Skin of body (tissue), 2 donors: ENCODE results near the genes TSR2, KLF8 and ZXDA.

GRCh38 chrX:52983209-52983710 lies 24.9 kb upstream of the FAM156A start:
- RAMPAGE, long total RNA = no peak

DNA sequence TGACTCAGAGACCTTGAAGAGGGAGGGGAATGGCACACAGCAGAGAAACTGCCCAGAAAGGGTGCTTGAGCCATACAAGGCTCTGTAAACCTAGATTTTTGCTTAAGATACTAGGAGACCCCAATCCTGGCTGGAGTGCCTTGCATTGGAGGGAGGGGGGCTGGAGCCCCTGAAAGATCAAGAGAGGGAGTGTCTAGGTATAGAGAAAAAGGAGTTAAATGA lies 1.4 kb downstream of the TSPYL2 start:
- RAMPAGE, long total RNA = no peak

DNA sequence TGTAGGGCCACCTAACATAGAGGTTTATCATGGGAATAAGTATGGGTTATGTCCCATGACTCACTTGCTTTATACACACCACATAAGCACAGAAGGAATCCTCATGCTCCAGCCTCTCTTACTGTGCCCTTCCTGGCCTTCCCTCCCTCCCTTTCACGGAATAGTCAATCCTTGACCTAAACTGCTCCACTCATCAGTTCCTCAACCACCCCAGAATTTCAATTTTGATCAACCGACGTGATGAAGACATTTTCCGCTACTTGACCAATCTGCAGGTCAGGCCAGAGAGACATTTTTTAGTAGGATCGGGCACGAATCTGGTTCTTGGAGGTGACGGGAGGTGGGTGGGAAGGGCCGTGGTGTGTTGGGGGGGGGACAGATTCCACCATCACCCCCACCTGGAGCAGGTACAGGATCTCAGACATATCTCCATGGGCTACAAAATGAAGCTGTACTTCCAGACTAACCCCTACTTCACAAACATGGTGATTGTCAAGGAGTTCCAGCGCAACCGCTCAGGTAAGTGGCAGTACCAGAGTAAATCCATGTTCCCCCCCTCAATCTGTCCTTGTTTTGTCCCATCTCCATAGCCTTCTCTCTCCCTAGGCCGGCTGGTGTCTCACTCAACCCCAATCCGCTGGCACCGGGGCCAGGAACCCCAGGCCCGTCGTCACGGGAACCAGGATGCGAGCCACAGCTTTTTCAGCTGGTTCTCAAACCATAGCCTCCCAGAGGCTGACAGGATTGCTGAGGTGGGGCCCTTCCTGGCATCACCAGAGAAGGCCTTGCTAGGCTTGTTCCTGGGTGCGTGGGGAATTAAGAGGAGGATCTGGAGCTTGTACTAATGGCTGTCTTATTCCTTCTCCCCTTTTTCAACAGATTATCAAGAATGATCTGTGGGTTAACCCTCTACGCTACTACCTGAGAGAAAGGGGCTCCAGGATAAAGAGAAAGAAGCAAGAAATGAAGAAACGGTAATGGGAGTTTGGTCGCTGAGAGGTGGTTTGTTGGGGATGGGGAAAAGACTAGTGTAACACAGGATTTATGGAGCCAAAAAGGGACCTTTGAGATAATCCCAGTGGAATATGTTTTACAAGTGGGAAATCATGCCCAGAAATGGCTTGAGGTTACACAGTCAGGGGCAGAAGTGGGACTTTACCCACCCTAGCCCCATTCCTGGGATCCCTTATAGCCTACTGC lies 2.6 kb downstream of the TSPYL2 start:
- RAMPAGE, long total RNA = no peak

- RAMPAGE, long total RNA = no peak
Measured at GRCh38 chrX:53086423-53086975, 4.3 kb downstream of the TSPYL2 start.

GRCh38 chrX:53395848-53396716 lies 26.4 kb downstream of the SMC1A start:
- RAMPAGE, long total RNA = no peak

DNA sequence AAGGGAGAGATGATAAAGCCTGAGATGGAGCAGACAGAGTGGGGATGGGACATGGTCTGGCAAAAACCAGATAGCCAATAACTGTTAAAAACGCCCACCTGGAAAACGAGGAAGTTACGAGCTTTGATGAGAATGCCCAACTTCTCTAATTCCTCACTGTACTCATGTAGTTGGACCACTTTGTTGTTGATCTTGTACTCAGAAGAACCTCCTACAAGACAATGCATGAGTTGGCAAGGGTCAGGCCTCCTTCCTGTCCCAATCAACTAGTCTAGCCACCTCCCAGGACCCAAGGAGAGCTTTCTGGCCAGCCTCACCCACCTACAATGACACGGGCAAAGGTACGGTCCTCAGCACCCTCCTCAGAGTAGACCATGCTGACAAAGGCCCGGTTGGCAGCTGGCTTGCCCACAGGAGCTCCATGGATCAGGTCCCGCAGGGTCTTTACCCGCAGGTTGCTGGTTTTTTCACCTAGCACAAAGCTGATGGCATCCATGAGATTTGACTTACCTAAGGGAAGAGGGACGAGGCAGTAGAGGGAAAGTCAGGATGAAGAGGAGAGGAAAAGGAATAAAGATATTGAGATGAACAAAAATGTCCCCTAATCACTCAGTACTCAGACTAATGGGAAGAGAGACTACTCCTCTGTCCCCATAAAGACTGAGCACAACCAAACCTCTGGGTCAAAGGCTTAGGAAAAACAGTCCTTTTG lies 7.6 kb downstream of the SMC1A start:
- RAMPAGE, long total RNA = no peak

GRCh38 chrX:53584715-53585428 lies 101.6 kb downstream of the HUWE1 start:
- RAMPAGE, long total RNA = no peak

GRCh38 chrX:53714410-53715339 lies 28.2 kb upstream of the HUWE1 start:
- RAMPAGE, long total RNA = no peak

DNA sequence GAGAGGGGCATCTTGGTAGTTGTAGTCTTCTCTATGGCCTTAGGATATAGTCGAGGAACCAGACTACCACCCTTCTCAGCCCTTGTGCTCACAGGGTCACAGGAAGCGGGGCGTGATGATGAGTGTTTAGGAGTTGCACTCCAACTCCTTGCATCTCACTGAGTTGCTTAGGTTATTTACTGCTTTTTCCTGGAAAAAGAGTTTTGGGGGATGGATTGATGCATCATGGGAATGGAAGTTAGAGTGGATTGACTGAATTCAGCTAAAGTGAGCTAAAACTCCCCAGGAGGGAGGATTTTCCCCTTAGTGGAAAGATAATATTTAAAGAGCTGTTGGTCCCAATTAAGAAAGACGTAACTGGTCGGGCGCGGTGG lies 552 bp upstream of the FAM120C start:
- RAMPAGE, long total RNA = no peak

- RAMPAGE, long total RNA = start-site peak on the plus strand at chrX:54440401-54440421, 1,675 and 276 reads in 2 replicates
Measured at GRCh38 chrX:54439857-54440551, at the start of gene TSR2. Gene TSR2 (plus strand): TSS chrX:54440404.

DNA sequence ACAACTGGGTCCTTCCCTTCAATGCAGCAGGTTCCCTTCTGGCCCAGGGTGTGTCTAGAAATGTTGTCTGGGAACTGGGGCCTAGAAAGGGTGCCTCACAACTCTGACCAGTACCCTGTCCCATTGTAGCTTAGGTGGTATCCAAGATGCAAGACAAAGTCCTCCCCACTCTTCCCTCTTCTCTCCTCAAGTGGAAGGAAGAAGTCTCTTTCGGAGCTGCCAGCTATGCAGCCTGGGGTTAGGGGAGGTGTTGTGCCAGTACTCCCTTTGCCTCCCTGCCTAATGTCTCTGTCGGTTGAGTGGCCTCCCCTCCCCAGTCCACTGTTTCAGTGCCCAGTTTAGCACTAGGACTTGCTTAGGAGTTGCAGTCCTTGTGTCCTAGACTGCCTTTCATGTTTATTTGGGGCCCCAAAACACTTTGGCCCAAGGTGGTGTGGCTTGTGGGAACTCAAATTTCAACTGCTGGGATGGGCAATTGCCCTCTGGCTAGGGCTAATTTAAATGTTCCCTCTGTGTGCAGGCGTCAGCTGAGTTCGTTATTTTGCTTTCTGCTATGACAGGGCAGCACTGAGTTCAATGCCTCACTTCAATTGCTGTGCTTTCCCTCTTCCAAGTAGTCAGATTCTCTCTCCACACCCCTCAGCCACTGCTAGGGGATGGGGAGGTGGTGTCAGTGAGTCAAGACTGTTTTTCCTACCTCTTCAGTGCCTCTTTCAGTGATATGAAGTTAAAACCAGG lies 51.3 kb downstream of the ITIH6 start:
- RAMPAGE, long total RNA = no peak

DNA sequence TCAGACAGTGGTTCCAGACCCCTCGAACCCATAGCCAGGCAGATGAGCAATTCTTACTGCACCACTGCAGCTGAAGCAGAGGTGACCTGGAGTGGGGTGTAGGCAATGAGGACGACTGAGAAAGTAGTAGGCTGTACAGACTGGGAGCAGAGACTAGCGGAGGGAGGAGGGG lies 177 bp downstream of the MAGED2 start:
- RAMPAGE, long total RNA = no peak

DNA sequence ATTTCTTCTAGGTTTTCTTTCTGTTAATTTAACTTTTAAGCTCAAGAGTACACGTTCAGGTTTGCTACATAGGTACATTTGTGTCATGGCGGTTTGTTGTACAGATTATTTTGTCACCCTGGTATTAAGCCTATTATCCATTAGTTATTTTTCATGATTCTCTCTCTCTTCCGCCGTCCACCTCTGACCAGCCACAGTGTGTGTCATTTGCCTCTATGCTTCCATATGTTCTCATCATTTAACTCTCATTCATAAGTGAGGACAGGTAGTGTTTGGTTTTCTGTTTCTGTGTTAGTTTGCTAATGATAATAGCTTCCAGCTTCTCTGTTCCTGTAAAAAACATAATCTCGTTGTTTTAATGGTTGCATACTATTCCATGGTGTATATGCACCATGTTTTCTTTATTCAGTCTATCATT lies 26.8 kb downstream of the MAGED2 start:
- RAMPAGE, long total RNA = no peak

DNA sequence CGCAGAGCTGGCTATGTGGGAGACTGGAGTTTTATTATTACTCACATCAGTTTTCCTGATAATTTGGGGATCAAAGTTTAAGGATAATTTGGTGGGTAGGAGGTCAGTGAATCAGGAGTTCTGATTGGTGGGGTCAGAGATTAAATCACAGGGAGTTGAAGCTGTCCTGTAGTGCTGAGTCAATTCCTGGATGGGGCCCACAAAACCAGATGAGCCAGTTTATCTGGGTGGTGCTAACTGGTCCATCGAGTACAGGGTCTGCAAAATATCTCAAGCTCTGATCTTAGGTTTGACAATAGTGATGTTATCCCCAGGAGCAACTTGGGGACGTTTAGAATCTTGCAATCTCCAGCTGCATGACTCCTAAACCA lies 18.0 kb upstream of the PAGE5 start:
- RAMPAGE, long total RNA = no peak

- RAMPAGE, long total RNA = no peak
Measured at GRCh38 chrX:56232121-56232585, at the start of gene KLF8. Gene KLF8 (plus strand): TSS chrX:56232356.

GRCh38 chrX:56562914-56563278 lies 531 bp upstream of the UBQLN2 start:
- RAMPAGE, long total RNA = no peak

GRCh38 chrX:57591165-57591578 lies 639 bp upstream of the ZXDB start:
- RAMPAGE, long total RNA = no peak

DNA sequence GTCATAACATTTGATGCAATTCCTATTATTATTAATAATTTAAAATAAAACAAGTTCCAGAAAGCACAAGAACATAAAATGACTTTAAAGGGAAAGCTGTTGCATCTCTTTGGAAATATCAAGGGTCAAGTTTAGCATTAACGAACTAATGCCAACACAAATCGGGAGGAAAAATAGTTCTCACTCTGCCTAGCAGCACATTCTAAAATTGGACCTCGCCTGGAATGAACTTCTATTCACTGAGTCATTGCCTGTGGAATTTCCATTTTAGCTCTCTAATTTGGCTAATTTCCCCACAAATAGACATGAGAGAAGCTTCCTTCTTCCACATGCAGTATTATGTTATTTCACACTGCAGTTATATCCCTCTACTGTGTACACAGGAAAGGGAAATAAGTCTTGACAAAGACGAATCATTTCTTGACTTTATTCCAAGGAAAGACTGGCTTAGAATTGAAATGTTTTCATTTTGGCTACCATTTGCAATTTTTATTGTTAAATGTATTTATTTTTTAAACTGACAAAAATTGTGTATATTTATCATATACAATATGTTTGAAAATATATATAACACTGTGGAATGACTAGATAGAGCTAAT lies 9.3 kb downstream of the ZXDA start:
- RAMPAGE, long total RNA = no peak

- RAMPAGE, long total RNA = no peak
Measured at GRCh38 chrX:57909429-57910600, at the start of gene ZXDA. Gene ZXDA (minus strand): TSS chrX:57910458.

DNA sequence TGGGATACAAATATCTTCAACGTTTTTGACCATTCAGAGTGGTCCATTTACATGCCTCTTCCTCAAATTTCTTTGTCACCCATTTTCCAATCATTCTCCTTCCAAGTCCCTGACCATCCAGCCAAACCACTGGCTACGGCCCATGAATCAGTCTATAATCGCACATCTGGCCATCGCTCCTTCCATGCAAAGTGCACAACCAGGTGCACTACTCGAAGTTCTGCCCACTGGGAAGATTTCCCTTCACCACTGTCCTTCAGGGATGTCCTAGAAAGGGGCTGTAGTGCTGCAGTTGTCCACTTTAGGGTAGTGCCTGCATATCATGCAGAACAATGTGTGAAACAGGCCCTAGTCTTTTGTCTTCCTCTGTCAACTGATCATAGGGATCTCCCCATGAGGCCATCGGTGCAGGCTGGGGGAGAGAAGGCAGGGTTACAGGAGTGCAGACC lies 39.2 kb downstream of the SPIN4 start:
- RAMPAGE, long total RNA = no peak